Bronchus (tissue), 1 donor: Measurements from ENCODE around the gene NUAK2.

DNA sequence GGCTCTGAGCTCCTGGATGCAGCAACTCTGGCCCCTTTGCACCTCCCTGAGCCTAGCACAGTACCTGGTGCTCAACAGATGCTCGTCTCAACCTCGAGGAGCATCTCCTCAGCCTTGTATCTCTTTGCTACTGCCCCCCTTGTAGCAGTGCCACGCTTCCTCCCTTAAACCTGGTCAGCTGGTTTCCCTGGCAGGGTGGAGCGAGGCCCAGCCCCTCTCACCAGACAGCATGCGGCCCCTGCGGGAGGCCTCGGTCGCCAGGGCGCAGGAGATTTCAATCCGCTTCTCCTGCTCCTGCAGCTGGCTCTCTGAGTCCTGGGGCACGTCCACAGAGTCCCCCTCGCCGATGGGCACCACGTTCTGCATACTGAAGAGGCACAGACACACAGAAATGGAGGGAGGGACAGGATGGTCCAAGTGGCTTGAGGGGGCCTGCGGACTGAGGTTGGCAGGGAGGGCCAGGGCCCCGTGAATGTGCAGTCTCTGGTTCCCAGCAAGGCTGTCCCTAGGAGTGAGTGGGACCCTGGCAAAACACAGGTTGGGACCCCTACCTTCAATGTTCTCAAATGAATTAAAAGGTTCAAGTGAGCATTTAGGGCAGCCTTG, 14.2 kb upstream of the GOLT1A start:
- PRO-cap: no peak

- PRO-cap: no peak
These were observed 41.0 kb upstream of the GOLT1A start for GRCh38 chr1:204254903-204255102.

DNA sequence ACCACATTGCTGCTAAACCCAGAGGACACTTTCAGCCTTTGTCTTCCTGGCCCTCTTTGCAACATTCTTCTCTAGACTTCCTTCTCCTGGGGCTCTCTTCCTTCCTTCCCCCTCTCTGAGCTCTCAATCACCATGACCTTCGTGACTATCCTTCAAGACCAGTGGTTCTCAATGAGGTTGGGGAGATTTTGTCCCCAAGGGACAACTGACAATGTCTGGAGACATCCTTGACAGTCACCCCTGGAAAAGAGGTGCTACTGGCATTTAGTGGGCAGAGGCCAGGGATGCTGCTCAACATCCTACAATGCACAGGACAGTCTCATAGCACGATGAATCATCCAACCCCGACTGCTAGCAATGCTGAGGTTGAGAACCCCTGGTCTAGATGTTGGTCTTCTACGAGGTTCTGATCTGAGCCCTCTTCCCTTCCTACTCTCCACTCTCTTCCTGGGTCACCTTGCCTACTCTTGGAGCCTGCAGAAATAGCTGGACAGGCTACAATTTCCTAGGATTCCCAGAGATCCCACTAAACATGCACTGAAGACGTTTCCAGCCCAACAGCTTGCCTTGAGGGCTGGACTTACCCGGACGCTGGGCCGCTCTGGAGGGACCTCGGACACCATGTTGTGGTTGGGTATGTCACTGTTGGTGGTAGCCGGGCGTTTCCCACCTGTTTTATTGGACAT, 59.4 kb upstream of the GOLT1A start:
- PRO-cap: no peak

DNA sequence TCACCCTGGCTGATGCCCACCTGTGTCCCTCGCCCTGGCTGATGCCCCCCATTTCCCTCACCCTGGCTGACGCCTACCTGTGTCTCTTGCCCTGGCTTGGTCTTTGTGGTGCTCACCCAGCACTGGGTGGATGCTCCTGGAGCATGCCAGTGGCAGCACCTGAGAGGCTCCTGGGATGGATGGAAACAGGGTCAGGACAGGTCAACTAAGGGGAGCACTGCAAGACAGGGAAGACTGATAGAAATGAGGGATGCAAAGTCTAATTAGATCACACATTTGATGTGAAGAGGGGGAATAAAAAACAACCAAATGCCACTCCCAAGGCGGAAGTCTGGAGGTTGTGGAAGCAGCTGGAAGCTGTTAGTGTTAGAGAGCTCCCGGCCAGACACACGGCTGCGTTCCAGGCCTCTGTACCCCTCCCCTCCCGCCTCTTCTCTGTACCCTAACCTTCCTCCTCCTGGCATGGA, 67.2 kb downstream of the PLEKHA6 start:
- PRO-cap: no peak

DNA sequence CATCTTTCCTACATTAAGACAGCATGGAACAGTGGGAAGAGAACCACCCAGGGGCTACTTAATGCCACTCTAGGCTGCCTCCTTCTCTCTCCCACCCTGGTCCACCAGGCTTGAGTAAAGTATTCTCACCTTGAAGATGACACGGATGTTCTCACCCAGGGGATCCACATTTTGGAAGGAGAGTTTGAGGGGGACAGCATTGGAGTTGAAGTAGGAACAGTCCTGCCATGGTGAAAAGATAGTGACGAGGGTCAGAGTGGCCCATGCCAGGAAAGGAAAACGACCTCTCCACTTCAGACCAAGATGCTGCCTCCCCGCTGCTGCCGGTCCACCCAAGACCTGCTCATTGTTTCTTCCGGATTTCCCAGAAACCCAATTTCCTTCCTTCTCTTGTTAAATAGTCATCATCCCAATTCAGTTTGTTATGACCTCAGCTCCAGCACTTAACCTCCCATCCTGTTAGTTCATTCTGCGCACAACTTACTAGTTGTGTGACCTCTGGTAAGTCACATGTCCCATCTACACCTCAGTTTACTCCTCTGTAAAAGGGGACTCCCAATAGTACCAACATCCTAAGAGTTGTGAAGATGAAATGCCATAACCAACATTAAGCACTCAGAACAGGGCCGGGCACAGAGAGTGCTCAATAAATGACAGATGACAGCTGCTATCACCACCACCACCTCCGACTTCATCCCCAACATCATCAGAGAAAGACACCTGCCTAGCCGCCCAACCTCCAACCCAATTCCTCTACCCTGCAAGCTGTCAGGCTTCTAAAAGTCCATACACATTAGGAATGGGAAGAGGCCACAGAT, 29.9 kb upstream of the PPP1R15B start:
- PRO-cap: no peak

GRCh38 chr1:204450168-204451614, 39.1 kb upstream of the PPP1R15B start:
- PRO-cap: bidirectional peak, plus-strand start at chr1:204450812, minus-strand start at chr1:204450747

GRCh38 chr1:204562299-204563193, 46.3 kb downstream of the MDM4 start:
- PRO-cap: no peak

DNA sequence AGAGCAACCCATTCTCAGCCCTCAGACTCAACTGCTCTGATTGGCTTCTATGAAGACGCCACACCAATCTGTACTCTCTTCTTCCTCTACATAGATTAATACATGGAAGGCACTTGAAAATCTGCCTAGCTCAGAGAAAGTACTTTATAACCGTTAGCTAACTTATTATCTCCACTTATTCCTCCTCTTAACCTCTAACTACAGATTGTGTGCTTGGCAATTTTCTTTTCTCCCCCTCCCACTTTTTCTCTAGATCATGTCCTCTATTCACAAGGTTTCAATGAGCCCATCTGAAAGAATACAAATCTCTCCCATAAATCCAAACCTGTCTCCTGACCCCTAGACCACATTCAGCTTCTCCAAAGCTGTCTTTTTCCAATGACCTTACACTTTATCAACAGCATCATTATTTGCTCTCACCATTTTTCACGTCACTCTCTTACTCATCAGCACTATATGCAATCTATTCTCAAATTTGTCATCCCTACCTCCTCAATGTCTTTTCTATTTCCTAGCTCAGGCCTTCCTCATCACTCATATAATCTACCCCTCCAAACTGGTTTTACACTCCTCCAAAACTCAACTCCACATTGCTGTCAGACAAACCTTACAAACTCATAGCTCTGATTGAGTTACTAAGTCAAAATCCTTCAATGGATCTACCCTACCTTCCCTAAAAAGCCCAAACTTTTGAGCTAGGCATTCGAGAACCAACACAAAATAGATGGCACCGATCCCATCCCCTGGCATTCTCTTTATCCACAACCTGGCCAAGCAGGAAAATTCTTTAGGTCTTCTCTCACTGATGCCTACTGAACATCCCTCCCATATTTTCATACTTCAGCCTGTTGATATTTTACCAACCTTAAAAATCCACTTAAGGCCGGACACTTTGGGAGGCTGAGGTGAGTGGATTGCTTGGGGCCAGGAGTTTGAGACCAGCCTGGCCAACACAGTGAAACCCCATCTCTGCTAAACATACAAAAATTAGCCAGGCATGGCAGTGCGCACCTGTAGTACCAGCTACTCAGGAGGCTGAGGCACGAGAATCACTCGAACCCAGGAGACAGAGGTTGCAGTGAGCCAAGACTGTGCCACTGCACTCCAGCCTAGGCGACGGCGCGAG, 1.8 kb downstream of the RBBP5 start:
- PRO-cap: no peak

DNA sequence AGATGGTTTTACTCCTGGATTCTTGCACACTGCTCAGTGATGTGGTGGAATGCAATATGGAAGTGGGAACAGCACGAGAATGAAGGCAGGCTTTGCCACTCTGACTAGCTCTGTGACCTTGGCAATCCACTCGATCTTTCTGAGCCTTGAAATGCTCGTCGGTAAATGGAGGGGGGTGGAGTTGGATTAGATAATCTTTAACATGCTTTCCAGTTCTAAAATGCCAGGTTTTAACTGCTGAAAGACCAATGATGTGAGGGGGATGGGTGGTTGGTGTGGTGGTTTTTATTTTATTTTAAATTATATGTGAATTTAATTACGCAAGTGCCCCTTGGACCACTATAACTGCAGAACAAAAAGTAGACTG, 20.2 kb downstream of the DSTYK start:
- PRO-cap: no peak

DNA sequence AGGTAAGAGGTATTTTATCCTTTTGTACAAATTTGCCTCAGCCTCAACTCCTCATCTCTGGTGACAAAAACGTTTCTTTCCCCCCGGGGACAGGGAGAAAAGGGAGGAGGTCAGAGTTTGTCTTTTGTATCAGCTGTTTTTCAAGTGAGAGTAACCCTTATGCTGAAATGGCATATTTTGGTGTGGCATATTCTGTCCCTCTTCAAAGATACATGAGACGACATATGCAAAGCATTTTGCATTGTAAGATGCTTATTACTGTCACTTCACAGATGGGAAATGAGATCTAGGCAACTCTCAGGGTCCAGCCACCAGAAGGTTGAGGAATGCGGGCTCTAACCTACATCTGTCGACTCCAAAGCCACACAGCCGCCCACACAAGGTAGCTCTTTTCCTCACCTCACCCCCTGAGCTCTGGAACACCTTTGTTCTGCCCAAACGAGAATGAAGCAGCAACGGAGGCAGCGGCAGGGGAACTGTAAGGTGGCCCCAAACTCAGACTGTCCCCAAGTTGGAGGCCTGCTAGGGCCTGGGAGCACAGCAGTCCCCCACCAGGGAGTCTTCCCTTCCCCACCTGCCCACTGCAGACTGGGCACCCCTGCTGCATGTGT, 37.9 kb downstream of the NUAK2 start:
- PRO-cap: no peak

GRCh38 chr1:205284177-205285185, 37.1 kb downstream of the NUAK2 start:
- PRO-cap: bidirectional peak, plus-strand start at chr1:205285079, minus-strand start at chr1:205284978

- PRO-cap: no peak
These were observed 35.0 kb downstream of the NUAK2 start for GRCh38 chr1:205286516-205286984.

- PRO-cap: no peak
These were observed 8.4 kb downstream of the NUAK2 start for GRCh38 chr1:205313269-205313507.

GRCh38 chr1:205320586-205321060, 922 bp downstream of the NUAK2 start:
- PRO-cap: no peak

DNA sequence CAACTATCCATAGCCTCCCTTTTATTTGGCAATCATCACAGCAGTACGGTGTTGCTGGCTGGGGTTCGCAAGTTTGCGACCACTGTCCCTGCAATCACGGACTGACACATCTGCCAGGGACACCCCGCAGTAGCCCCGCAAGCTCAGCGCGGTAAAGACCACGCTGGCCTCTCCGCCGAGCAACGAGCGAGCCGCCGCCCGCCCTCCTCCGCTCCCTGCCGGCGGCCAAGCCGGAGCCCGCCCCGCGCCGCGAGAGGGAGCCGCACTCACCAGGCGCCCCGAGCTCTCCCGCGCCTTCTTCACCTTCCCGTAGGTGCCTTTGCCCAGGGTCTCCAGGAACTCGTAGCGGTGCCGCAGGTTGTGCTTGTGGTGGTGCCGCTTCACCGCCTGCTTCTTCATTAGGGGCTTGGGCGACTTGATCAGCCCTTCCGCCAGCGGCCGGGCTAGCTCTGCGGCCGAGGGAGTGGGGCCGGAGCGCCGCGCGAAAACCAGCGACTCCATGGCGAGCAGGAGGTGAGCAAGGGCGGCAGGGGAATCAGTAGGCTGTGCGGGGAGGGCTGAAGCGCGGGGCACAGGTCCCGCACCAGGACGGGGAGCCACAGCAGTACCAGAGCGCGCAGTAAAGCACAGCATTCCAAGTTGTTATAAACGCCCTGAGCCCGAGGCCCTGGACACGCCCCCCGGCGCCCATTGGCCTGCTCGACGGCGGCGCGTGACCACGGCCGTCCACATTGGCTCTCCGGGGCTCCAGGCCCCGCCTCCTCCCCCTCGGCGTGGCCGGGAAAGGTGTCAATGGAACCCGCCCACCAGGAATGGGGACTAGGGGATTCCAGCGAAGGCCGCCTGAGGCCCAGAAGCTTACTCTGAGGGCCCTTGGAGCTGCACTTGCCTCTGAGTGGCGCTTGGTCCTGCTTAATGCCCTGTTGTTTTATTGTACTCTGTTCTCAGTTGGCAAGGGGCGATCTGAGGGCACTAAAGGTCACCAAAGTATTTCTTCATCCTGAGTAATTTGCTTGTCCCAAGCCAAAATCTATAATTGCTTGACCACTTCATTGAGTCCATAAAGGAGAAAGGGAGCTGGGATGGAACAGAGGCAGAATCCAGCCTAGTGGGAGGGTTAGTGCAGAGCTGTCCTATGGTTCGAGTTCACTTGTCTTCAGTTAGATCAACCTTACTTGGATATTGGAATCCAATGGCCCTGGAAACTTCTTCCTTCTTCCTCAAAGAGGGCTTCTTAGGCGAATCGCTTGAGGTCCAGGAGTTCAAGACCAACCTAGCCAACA, at the start of gene NUAK2:
Gene NUAK2, minus strand, starts transcription at position 618 of the 1,283 bp plus-strand sequence.
- PRO-cap: unidirectional peak, minus-strand start at position 400 of the sequence; bidirectional peak, plus-strand start at position 822 of the sequence, minus-strand start at position 618 of the sequence

DNA sequence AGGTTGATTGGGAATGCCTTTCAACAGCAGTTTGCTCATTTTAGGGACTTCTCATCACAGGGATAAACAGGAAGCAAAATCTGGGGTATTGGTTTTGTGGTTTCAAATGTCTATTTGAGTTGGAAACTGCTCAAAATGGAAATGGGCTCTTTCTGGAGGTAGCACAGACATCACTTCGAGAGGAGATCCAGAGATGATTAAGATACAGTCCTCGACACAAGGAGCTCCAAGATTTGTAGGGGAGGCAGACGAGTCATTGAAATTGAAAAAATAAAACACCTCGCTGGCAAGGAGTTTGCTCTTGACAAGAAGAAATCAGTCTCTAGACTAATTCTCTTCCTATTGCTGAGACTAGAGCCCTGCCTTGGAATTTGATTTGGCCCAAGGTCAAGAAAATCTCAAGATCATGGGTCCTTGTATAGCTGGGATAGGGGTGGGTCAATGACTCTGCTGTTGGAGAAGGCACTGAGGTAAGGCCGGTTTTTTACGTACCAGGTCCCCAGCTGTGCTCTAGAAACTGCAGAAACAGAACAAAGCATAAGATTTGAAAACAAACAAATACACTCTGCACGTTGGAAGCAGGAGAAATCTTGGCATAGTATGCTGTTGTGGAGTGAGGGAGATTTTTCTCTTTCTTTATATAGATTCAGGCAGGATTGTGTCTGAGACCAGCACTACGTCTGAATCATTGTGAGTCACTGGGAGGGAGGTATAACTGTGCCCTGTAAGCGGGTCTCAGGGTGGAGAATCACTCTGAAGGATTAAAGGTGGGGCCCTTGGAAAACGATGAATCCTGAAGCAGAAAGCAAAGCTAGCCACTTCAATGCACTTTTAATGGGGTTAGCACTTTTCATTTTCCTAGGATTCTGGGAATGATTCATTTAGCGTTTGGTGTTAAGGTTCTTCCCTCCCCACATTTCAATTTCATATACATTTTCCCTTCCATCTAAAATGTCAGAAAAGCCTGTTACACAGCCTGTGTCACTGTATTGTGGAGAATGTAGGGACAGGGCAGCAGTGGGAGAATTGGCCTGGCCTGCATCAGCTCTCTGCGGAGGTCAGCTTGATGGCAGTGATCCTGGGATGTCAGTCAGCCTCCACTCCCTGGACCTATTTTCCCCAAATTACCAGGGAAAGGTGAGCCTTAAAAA, 17.9 kb upstream of the KLHDC8A start:
- PRO-cap: no peak

DNA sequence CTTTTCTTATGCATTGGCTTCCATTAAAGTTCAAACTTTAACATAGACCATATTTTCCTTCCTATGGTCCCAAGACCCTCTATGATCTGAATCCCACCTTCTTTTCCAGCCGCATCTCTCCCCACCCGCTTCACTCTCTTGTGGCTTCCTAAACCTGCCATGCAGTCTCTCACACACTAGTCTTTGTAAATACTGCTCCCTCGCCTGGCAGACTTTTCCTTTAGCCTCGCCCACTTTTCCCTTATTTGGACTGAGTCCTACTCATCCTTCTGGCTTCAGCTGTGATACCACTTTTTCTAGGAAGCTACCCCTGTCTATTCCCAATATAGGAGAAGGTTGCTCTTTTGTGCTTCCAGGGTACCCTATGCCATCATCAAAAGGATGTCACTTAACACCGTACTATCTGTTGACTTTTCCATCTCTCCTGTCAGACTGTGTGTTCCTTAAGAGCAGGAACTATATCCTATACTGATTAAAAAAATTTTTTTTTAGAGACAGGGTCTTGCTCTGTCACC, 19.5 kb upstream of the KLHDC8A start:
- PRO-cap: no peak

DNA sequence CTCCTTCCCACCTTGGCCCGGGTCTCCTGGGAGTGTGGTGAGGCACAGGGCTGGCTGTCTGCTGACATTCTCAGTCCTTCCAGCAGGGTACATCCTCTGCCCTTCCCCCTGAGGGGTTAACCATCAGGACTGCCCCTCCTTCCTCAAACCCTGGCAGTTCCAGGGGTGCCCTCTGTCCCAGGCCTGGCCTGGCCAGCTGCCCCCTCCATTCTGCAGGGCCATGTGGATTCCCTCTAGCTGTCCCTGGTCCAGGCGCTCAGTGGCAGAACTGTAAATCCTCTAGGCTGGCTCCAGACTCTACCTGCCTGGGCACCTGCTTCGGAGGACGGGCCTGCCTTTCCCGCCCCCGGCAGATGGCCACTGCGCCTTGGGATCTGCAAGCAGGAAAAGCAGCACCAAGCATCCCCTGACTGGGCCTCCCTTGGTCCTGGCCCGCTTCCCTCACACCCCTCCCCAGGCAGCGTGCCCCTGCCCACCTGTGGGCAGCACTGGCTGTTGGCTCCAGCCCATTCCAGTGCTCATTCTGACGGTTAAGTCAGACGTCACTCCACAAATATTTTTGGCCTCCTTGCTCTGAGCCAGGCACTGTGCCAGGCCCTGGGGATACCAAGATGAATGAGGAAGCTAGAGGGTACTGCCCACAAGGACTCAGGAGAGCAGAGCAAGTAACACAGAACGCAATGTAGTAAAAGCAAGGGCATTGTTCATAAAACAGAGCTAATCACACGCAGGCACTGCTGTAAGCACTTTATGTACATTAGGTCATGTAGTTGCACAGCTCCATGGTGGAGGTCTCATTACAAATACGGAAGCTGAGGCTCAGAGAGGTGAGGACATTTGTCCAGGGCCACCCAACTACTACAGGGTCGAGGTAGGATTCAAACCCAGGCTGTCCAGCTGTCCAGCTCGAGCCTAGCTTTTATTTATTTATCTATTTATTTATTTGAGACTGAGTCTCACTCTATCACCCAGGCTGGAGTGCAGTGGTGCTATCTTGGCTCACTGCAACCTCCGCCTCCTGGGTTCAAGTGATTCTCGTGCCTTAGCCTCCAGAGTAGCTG, 22.0 kb upstream of the BLACAT1 start:
- PRO-cap: no peak

DNA sequence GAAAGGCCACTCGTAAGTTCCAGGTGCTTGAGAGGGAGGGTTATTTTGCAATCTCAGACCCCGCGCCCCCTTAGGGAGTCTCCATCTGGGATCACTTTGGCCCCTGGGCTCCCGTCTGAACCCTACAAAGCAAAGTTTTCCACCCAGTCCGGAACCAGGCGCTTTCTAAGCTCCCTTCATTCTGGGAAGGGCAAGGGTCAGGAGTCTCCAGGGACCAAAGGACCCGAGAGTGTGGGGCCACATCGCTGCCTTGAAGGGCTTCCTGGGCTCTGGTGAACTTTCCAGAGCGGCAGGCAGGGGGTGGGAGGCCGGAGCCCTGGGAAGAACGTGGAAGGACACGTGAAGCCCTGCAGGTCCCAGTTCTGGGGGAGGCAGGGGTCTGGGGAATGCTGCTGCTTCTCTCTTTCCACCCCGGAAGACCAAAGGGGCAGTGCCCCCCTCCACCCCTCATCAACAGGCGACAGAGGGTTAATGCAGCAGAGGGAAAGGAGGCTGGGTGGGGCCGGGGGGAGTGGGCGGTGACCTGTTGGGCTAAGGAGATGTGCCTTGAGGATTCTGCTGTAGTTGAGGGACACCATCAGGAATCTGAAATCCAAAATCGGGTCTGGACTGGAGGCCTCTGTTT, 673 bp downstream of the CDK18 start:
- PRO-cap: no peak

DNA sequence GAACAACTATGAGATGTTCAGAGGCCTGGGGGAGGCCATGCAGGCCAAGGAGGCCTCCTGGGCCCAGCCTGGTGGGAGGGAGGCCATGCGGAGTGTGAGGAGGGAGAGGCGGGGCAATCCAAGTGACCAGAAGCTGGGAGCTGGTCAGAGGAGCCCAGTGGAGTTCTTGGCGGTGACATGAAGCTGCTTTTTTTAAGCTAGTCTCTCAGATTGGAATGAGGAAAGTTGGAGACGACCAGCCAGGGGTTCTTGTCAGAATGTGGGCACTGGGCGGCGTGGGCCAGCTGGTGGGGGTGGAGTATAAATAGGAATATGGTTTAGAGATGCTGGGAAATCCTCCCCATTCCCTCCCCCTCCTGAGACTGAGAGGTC, 8.0 kb downstream of the CDK18 start:
- PRO-cap: no peak